Measurements from ENCODE around the gene ZBTB14.

DNA sequence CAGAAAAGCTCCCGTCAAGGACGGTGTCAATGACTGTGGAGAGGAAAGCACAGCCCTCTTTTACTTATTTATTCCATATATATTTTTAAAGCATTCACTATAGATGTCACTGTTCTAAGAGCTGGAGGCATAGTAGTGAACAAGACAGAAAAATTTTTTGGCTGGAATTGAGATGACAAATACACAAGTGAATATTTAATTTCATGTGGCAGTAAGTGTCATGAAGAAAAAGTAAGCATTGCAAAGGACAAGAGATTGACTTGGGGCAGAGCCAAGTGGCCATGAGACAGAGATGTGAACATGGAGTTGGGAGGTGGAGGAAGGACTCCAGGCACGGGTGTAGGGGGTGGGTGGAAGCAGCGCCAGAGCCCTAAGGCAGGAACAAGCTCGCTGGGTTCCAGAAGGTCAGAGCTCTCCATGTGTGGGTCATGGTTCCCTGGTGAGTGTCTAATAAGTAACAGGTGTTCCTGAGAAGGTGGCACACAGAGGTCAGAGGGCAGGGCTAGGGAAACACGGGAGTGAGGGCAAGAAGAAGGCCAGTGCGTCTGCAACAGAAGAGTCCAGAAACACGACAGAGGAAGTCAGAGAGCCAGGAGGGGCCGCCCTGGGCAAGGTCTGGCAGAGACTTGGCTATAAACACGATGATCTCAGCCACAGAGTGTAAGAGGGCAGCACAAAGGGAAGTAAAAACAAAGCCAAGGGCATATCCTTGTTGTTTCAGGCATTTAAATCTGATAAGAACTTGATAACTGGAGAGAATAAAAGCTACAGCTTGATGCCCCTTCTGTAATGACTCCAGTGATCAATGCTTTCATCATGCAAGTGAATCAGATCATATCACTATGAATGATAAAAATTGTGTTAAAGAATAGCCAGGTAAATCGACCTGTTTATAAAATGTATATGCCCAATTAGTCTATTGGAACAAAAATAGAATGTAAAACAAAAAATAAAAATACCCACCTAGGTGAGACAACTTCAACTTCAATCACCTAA lies 260.8 kb downstream of the TGIF1 start:
- RRBS: no CpG with 5 or more reads among the region's 11 CpGs

- RRBS: no CpG with 5 or more reads among the region's 10 CpGs
Observed at GRCh38 chr18:3995315-3996087, 459.6 kb downstream of the DLGAP1 start.

DNA sequence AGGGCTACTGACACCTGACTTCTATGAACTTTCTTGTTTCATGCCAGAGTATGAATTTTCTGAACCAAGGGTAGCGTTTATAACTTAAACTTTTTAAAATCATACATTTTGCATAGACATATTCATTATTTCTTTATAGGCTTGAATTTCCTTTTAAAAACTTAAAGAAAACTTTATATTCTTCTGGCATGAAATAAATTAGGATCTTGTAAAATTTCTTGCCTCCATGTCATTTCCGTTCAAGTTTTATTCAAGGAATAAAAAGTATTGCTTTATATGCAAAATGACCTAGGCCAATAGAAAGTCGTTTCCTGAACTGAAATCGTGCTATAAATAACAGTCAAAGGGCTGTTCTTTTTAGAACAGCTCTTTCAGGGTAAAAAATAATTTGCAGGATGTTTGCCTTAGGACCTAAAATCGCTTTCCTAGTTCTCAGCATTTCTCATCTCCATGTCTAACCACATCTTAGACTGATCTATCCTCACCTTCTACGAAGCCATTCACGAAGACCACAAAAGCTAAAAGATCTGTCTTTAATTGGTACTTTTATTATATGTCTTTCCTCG lies 1.8 kb downstream of the DLGAP1 start:
- RRBS: no CpG with 5 or more reads among the region's 8 CpGs

GRCh38 chr18:5294444-5294673 lies 1.2 kb downstream of the ZBTB14 start:
- RRBS: no CpG with 5 or more reads among the region's 4 CpGs

DNA sequence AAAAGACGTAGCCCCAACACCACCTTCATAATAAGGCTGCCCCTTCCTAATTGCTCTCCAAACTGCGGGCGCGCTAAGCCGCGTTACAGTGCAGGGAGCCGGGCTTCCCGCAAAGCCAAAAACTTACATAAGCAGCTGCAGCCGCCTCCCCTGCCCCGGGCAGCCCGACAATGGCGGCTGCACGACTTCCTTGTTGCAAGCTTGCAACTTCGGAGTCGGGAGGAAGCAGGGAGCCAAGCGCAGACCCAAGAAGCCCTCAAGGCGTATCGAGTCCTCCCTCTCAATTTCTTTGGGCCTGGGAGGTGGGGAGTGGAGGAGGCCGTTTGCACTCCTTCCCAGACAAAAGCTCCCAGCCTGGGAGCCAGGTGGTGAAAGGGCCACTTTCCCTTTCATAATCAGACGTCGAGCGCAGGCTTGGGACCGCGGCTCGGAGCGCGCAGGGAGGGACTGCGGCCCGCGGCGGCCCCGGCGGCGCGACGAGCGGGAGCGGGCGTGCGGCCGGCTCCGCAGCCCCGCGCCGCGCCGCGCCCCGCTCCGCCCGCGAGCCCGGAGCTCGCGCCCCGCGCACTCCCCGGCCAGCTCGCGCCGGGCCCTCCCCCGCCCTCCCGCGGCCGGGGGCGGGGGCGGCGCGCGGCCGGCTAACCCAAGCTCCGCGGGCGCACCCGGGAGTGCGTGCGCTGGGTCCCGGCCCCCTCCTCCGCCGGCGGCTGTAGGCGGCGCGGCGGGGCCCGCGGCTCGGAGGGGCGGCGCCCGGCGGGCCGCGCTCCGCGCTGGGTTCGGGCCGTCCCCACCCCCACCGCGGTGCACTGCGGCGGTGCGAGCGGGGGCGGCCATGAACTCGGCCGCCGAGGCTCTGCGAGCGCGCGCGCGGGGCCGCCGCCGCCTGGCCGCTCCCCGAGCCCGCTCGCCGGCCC lies 595 bp downstream of the ZBTB14 start:
- RRBS: 1% methylated on average over 29 of the region's 122 CpGs

GRCh38 chr18:5295588-5296574 lies at the start of gene ZBTB14:
ZBTB14 (minus strand) TSS chr18:5295726.
- RRBS: 2% methylated on average over 28 of the region's 135 CpGs

DNA sequence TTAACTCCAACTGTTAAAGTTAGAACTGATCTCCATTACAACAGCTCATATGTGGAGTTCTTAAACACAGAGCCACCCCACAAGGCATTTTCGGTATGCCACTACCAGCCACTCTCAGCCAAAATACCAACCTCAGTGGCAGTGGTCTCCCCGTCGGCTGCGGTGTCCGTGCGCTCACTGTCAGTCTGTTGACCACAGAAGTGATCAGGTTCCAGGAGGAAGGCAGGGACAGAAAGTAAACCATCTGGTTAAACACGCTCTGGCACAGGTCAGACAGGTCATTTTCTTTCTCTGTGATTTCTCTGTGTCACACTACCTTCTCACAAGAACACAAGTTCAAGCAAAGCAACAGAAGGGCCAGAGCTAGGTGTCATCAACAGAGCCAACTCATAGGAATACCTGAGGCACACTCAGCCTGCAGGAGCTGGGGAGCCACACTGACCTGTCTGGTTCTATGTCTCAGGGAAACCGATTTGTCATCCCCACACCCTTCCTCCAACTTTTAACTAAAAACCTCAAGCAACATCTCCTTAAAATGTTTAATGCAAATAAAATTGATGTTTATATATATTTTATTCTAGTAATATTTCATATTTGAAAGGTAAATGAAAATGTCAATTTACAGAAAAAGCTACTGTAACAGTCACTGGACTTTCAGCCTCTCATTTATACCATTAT lies 115.0 kb upstream of the ZBTB14 start:
- RRBS: no CpG with 5 or more reads among the region's 8 CpGs

DNA sequence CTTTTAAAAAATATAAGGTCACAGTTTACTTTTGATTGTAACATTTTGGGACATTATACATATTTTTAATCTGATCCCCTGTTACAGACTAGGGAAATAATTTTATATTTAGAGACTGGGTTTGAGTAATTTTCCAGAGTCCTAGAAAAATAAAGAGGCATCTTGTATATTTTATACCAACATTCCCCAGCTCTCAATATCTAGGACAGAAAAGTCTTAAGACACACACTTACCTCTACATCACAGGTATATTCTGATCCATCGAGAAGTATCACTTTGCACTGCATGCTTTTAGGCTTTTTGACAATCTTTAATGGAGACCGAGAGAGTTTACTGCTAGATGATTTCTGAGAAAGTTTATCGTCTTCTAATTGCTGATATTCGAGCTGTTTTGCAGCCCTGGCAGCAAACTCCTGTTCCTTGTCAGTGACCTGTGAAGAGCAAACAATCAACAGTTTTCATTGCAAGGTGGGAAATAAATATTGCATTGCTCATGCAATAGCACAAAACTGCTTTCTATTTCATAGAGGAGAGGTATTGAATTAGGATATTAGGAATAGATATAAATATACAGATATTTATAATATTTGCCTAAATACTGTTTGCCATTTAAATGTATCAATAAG lies 65.7 kb downstream of the EPB41L3 start:
- RRBS: no CpG with 5 or more reads among the region's 4 CpGs

DNA sequence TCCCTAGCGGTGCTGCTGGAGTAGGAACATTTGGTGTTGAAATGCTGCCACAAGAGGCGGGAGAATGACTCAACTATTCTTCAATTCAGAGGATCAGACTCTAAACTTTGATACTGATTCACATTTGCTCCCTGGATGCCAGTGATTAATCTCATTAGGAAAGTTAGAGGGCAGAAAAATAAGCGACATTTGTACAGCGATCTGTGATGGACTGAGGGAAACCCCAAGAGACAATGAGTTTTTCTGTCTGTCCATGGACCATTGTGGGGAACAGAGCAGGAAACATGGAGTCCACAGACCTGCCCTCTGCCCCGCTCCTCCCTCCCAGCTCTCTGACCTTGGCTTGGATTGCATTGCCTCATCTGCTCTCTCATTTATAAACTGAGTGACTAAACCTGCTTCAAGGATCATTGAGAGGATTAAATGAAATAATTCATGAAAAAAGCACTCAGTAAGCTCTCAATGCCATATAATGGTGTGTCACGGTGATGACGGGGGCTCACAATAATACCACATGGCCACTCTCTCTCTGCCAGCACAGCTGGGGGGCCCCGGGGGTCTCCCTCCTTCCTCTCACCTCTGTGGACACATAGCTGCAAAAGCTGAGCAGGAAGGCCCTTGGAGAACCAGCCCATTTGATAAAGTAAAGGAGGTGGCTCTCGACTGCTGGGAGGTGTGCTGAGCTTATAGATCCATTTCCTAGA lies 12.8 kb upstream of the EPB41L3 start:
- RRBS: no CpG with 5 or more reads among the region's 9 CpGs

GRCh38 chr18:6362860-6363059 lies 52.0 kb downstream of the L3MBTL4 start:
- RRBS: no CpG with 5 or more reads among the region's 8 CpGs

DNA sequence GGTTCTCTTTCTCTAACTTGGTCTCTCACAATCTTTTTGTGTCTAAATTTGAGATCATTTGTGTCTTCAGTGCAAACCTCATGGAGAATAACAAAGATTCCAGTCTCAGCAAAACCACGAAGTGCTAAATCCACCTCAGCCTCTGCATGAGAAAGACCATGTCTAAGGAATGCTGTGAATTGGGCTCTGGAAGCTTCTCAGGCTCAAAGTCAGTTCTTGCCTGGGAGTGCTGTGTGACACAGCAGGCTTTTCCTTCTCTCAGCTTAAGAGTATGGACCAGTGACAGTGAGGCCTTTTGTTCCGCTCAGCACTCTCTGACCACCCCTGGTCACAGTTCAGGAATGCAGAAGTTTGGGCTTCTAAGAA lies 22.9 kb downstream of the ARHGAP28 start:
- RRBS: no CpG with 5 or more reads among the region's 2 CpGs

DNA sequence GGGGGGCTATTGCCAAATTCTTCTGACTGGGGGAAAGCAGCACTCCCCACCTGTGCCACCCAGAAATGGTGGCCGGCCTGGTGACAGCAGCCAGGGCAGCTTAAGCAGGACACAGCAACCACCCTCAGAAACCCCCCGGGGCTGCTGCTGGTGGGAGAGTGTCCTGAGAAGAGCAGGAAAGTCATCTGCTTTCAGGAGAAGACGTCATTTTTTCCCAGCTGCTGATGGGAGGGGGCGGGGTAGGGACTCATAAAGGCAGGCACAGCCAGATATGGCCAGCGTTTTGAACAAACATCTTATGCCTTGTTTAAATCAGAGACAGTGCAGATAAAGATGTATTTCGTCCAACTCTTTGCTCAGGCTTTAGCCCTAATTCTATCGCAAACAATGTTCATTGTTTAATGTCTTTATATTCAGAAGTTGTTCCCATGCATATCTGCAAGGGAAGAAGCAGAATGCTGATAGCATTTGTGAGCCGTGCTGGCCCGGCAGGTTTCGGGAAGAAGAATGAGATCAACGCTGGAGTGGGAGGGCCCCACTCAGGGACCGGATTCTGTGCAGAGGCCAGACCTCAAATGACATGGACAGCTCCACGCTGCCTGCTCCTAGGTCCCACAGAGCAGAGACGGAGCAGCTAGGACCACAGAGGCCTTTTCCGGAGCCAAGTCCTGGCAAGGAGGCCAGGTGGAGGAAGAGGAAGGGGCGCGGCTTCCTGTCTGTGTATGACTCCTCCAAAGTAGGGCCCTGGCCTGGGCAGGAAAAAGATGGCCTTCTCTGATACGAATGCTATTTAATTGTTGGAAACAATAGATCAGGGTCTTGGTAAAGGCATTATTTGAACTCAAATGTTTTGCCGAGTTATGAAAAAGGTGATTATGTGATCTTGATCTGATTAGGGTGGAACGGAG lies 139.7 kb downstream of the LRRC30 start:
- RRBS: 12% methylated on average over 8 of the region's 20 CpGs

- RRBS: under 1% methylated on average over 31 of the region's 57 CpGs
Observed at GRCh38 chr18:7566521-7566939, 586 bp upstream of the PTPRM start.

GRCh38 chr18:7607417-7607991 lies 40.4 kb downstream of the PTPRM start:
- RRBS: no CpG with 5 or more reads among the region's 10 CpGs

GRCh38 chr18:7709107-7709552 lies 142.0 kb downstream of the PTPRM start:
- RRBS: no CpG with 5 or more reads among the region's 3 CpGs

DNA sequence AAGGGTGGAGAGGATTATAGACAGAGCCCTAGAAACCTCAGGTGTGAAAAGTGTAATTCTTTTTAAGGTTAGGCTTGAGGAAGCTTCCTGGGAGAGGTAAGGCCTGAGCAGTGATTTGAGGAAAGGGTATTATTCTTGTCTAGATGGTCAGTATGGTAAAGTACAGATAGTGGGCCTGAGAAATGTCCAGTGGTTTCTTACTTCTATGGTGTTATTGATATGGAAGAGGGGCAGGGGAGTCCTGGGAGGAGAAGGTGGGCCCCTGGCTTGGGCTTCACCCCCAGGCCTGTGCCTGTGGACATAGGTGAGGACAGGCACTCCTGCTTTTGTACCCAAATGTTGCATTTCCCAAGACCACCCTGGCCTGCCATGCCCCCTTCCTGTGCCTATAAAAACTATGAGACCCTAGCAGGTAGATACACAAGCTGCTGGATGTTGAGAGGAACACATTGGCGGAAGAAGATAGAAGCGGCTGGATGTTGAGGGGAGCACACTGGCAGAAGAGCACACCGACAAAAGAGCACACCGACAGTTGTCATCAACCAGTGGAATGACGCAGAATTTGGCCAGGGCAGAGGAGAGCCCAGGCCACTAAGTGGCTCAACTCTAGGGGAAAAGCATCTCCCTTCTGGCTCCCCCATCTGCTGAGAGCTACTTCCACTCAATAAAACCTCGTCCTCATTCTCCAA lies 251.9 kb downstream of the PTPRM start:
- RRBS: no CpG with 5 or more reads among the region's 6 CpGs

GRCh38 chr18:7958218-7959009 lies 391.3 kb downstream of the PTPRM start:
- RRBS: no CpG with 5 or more reads among the region's 5 CpGs

- RRBS: no CpG with 5 or more reads among the region's 8 CpGs
Observed at GRCh38 chr18:8045800-8046316, 478.7 kb downstream of the PTPRM start.

- RRBS: no CpG with 5 or more reads among the region's 2 CpGs
Observed at GRCh38 chr18:8177176-8177661, 432.0 kb upstream of the RAB12 start.

DNA sequence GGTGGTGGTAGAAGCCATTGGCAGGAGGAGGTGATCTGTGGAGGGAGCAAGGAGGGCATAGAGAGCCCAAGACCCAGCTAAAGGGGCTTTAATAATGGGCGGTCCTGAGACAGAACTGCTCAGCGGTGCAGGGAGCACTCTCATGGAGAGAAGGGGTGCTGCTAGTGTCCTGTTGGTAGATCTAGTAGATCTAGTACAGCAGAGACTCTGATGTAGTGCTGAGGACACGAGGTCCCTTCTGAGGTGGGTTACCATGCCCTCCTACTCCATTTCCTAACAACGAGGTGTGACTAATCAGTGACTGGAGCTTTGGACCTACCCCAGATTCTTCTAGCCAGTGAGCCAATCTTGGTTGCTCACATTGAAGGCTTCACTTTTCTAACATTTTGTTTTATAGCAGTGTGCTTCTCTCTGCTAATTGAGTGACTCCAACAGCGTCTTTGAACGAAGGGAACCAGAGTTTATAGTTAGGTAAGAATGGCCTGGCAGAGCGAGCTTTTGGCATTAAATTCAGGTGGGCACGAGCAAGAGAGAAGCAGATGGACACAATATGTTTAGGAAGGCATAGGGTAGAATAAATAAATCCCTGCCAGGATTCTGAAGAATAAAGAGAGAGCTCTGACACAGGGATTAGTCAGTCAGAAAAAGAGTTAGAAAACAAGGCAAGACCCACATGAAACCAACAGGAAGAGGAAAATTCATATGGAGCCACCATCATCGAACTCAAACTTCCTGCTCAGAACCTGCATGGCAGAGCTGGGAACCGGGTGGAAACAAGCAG lies 306.0 kb upstream of the RAB12 start:
- RRBS: no CpG with 5 or more reads among the region's 10 CpGs